H7 (cell line): ENCODE measurements around the genes PFDN1 and PCDHAC1.

GRCh38 chr5:139678555-139679515, 30.7 kb downstream of the CXXC5 start:
- RAMPAGE, long total RNA, result no peak

DNA sequence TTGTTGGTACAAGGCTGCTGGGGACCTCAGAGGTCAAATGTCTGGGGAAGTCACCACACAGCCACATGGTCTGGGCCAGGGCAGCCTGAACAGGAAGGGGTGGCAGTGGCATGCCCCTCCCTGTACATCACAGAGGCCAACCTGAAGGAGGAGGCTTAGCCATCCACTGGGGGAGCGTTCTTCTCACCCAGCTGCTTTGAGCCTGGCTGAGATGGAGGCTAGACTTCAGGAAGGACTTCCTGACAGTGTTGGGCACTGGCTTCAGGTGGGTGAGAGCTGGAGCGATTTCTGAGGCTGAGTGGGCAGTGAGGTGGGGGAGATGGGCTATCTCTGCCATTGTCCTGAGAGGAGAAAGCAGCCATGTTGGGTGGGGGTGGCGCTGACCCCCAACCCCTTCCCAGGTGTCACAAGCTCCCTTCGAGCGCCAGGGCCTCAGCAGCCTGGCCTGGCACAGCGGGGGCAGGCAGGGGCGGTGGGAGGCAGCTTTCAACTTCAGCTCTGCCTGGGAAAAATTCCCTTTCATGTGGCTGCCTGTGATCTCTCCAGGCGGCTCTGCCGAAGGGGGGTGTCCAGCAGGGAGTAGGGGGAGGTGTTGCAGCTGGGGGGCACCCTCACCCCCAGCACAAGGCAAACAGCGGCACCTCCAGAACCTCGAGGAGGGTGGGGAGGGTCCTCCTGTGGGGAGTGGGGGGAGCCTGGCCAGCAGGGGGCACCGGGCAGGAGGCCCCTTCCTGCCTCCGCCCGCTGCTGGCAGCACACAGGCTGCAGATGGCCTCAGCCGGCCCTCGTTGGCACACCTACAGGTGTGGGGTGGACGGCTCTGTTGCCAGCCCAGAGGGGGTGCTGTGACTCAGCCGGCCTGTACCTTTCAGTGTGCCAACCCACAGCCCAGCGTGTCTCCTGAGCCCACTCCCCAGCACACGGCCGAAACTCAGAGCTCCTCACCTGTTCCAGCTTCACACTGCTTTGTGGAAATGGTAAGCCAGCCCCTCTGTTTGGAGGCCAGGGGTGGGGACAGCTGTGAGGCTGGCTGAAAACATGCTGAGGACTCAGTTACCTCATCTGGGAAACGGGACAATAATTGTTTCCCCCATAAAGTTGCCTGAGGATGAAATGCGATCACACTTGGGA, 36.7 kb downstream of the CXXC5 start:
- RAMPAGE, long total RNA, result no peak

DNA sequence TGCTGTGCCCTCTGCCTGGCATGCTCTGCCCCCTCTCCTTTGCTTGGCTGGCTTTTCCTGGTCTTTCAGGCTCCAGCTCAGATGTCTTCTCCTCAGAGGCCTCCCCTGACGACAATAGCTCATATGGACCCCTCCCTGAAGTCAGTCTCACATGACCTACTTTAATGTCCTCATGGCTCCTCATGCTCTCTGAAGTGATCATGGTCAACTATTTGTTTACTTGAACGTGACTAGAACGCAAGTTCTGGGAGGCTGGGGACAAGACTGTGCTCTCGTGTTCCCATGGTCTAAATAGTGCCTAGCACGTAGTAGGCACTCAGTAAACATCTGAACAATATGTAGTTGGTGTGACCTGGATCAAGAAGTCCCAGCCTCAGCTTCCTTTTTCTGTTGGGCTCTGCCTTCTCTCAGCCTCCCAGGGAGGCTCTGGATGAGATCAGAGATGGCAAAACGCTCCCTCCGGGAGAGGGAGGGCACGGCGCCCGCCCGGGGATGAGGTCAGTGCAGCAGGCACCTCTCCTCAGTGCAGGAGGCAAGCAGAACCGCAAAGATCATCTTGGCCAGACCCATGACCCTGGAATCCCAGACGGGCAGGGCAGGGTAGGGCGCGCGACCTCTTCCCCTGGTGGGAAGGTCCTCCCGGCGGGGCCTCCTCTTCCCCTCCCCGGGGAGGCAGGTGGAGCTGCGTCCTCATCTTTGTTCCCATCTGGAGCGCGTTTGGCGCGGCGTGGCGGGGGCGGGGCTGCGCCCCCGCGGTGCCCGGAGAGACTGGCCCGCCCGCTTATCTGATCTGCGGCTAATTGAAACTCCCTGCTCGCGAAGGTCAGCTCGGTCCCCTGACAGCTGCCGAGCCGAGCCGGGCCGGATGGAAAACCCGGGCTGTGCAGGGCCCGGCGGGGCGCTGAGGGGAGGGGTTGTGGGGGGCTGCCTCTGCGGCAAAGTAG, 60.7 kb downstream of the CXXC5 start:
- RAMPAGE, long total RNA, result no peak

DNA sequence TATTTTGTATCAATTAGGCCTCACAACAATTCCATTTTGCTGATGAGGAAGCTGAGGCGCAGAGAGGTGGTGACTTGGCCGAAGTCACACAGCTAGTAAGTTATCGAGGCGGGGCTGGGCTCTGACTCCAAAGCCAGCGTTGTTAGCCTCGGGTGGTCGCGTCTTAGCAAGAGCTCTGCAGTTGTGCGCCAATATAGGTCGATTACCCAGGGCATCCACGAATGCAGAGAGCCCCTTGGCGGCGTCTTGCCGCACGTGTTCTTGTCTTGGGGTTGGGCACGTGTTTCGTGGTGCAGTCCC, 62.2 kb downstream of the CXXC5 start:
- RAMPAGE, long total RNA, result no peak

DNA sequence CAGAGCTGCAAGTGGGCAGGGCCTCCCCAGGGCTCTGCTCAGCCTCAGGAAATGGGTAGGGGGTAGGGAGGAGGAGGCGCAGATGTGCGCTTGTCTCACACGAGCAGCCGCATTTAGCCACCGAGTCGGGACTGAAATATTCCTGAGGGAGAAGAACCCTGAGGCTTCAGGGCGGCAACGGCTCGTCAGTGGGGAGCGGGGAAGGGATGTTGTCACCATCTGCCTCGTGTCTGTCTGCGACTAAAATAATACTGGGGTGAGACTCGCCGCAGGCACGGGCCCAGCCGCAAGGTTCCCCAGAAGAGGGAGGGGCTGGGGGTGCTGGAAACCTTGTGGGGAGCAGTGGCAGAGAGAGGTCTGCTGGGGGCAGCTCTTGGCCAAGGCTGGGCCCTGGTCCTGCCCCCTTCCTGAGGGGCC, 55.3 kb upstream of the PSD2 start:
- RAMPAGE, long total RNA, result no peak

GRCh38 chr5:139759105-139759667, 36.4 kb upstream of the PSD2 start:
- RAMPAGE, long total RNA, result no peak

DNA sequence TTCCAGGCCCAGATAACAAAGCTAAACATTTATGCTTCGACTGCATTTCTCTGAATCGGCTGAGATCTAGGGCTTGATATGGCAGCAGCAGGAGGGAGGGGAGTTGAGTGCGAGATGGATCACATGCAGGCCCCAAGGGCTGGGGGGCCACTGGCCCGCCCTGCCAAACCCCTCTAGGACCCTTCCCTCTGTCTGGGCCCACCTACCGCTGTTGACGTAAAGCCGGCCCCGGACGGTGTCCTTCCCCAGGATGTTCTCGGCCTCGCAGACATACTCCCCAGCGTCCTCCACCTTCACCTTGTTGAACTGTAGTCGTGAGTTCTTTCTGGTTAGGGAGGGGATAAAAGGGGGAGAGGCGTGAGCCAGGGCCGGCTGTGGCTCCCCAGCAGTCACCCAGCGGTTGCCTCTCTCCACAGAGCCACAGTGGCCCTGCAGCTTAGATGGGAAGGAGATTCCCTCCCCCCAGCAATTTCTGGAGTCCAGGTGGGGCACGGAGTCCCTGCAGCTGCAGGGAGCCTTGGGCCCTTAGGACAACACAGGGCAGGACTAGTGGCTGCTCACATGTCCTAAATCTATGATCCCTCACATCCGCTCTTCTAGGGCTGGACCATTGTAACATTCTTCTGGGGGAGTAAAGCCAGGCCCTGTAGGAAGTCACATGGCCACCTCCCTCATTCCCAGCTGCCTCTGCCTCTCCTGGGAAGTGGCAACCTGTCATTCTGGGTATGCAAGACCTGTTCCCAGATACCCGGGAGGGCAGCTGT, 85.2 kb downstream of the PSD2 start:
- RAMPAGE, long total RNA, result no peak

DNA sequence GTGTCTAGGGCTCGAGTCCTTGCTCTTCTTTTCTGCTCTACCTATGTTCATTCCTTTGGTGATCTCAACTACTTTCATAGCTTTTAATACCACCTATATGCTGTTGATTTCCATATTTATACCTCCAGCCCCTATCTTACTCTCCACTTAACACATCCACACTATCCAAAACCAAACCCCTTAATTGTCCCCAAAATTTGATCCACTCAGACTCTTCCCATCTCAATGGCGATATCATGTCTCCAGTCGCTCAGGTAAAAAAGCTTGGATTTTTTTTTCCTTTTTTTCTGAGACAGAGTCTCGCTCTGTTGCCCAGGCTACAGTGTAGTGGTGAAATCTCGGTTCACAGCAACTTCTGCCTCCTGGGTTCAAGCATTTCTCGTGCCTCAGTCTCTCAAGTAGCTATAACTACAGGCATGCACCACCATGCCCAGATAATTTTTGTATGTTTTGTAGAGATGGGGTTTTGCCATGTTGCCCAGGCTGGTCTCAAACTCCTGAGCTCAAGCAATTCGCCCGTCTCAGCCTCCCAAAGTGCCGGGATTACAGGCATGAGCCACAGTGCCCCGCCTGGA, 29.0 kb downstream of the NRG2 start:
- RAMPAGE, long total RNA, result no peak

DNA sequence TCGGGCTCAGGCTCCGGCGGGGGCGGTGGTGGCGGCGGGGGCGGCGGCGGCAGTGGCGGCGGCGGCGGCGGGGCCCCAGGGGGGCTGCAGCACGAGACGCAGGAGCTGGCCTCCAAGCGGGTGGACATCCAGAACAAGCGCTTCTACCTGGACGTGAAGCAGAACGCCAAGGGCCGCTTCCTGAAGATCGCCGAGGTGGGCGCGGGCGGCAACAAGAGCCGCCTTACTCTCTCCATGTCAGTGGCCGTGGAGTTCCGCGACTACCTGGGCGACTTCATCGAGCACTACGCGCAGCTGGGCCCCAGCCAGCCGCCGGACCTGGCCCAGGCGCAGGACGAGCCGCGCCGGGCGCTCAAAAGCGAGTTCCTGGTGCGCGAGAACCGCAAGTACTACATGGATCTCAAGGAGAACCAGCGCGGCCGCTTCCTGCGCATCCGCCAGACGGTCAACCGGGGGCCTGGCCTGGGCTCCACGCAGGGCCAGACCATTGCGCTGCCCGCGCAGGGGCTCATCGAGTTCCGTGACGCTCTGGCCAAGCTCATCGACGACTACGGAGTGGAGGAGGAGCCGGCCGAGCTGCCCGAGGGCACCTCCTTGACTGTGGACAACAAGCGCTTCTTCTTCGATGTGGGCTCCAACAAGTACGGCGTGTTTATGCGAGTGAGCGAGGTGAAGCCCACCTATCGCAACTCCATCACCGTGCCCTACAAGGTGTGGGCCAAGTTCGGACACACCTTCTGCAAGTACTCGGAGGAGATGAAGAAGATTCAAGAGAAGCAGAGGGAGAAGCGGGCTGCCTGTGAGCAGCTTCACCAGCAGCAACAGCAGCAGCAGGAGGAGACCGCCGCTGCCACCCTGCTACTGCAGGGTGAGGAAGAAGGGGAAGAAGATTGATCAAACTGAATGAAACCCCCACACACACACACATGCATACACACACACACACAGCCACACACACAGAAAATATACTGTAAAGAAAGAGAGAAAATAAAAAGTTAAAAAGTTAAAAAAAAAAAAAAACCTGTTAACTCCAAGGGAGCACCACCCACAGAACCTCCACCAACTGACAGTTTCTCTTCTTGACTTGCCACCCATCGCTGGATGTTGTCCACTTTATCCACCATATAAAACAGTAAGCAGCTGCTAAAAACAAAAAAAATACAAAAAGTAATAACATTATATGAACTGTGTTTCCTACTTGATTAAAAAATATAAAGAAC, 758 bp downstream of the PURA start:
- RAMPAGE, long total RNA, result no peak

GRCh38 chr5:140259268-140260110, 43.4 kb downstream of the PFDN1 start:
- RAMPAGE, long total RNA, result no peak

GRCh38 chr5:140293805-140294228, 9.1 kb downstream of the PFDN1 start:
- RAMPAGE, long total RNA, result no peak

- RAMPAGE, long total RNA, result start-site peak on the minus strand at chr5:140303079-140303088, 225 reads
These were observed at the start of gene PFDN1 for GRCh38 chr5:140302538-140303615. TSS of gene PFDN1 (minus strand) at chr5:140303101.

- RAMPAGE, long total RNA, result no peak
These were observed 13.6 kb downstream of the HBEGF start for GRCh38 chr5:140332786-140333258.

- RAMPAGE, long total RNA, result no peak
These were observed 50.2 kb downstream of the ANKHD1 start for GRCh38 chr5:140451749-140452302.

DNA sequence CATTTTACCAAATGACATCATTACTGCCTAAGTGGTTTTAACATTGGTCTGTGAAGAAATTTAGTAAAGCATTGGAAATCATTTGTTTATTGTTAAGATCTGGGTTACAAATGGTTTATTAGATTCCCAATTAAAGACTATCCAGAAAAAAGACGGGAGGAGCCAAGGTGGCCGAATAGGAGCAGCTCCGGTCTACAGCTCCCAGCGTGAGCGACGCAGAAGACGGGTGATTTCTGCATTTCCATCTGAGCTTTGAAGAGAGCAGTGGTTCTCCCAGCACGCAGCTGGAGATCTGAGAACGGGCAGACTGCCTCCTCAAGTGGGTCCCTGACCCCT, 32.2 kb upstream of the EIF4EBP3 start:
- RAMPAGE, long total RNA, result no peak

DNA sequence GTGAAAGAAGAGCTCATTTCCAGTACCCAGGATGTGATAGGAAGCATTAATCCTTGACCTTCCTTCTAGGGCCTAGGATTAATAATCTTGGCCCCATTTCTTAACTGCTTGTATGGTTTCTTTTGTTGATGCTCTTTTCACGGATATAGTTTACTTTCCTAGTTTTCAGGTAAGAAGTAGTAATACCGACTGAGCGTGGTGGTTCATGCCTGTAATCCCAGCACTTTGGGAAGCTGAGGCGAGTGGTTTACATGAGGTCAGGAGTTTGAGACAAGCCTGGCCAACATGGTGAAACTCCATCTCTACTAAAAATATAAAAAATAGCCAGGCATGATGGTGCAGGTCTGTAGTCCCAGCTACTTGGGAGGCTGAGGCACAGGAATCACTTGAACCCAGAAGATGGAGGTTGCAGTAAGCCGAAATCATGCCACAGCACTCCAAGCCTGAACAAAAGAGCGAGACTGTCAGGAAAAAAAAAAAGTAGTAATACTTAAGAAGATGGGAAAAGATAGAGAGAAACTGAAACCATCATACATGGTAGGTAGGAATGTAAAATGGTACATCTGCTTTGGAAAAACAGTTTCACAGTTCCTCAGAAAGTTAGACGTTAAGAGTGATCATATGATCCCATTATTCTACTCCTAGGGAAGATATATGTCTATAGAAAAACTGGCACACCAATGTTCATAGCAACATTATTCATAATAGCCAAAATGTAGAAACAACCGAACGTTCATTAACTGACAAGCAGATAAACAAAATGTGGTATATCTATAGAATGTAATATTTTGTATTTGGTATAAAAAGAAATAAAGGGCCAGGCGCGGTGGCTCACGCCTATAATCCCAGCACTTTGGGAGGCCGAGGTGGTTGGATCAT, 16.1 kb upstream of the EIF4EBP3 start:
- RAMPAGE, long total RNA, result no peak

DNA sequence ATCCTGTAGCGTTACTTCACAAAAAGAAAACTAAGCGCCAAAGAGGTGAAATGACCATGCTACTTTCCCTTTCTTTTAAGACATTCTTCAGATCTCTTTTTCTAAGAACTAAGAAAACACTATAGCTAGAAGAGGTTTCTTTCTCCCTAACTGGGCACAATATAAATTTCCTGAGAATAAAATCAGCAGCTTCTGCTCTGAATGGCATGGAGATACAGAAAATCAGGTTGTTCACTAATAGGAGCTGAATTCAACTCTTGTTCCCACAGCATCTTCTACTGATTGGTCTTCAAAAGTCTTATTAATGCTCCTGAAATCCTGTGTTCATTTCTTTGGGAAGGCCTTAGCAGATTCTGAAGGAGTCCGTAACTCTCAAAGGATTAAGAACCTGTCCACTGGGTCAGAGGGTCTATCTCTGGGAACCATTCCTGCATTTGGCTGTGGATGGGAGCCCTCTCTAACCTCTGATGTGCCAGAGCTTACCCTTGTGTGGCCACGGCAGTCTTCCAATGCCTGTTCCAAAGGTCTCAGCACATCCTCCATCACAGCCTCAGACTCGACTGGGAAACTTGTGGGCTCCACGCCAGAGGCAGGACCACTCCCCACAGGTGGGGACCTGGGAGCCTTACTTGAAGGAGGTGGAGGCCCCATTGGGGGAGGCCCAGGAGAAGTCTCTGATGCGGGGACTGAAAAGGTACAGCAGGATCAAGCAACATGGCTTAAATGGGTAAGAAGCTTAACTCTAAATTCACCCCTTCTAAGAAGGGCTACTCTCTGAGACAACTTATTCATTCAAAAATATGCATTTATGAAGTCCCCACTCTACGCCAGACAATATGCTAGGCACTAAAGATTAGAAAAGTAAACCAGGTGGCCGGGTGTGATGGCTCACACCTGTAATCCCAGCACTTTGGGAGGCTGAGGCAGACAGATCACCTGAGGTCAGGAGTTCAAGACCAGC, 4.3 kb downstream of the EIF4EBP3 start:
- RAMPAGE, long total RNA, result no peak

DNA sequence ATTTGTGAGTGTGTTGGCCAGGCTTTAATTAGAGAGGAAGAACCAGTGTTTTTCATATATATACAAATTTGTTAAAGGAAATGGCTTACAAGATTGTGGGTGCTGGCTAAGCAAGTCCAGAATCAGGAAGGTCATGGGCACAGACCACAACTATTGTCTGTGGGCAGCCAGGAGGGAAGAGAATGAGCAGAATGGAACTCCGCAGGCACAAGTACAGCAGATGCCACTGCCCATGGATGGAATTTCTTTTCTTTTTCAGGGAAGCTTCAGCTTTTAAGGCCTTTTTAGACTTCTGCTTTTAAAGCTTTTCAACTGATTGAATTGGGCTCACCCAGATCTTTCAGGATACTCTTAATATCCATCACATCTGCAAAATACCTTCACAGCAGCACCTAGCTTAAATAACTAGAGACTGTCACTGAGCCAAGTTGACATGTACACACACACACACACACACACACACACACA, 24.6 kb downstream of the SLC35A4 start:
- RAMPAGE, long total RNA, result no peak

- RAMPAGE, long total RNA, result no peak
These were observed 827 bp downstream of the CD14 start for GRCh38 chr5:140631811-140632885.

GRCh38 chr5:140925858-140927175, at the start of gene PCDHAC1:
TSS of gene PCDHAC1 (plus strand) at chr5:140926299.
- RAMPAGE, long total RNA, result no peak